PC-3 (cell line): ENCODE data around the gene PAGE2.

DNA sequence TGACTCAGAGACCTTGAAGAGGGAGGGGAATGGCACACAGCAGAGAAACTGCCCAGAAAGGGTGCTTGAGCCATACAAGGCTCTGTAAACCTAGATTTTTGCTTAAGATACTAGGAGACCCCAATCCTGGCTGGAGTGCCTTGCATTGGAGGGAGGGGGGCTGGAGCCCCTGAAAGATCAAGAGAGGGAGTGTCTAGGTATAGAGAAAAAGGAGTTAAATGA lies 1.4 kb downstream of the TSPYL2 start:
- RAMPAGE, long total RNA: no peak

GRCh38 chrX:53279744-53280223 lies 41.4 kb downstream of the IQSEC2 start:
- RAMPAGE, long total RNA: no peak

DNA sequence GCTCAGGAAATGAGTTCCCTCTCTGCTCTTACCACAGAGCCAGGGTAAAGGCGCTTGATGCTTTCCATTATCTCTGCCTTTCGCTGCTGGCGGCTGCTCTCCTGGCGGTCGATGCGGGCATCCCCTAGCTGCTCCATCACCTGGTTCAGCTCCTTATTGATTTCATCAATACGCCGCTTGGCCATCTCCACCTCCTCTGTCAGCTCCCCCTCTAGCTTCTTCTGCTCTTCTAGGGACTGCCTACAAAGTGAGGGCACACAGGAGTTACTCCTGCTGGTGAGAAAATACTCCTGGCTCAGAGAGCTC lies 13.5 kb downstream of the SMC1A start:
- RAMPAGE, long total RNA: no peak

DNA sequence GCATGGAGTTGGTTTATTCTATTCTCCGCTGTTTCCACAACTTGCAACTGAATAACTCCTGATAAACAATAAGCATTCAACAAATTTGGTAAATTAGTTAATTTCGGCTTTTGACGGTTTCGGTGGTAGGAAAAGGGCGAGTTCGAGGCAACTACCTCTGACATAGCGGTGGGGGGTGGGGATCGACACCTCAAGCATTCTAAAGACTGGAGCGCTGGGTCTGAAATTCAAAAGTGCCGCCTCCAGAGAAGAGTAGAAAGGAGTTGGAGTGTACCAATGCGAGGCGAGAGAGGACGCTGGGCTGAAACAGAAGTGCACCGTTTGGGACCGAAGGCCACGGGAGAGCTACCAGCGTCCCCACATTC lies 732 bp downstream of the SMC1A start:
- RAMPAGE, long total RNA: no peak

DNA sequence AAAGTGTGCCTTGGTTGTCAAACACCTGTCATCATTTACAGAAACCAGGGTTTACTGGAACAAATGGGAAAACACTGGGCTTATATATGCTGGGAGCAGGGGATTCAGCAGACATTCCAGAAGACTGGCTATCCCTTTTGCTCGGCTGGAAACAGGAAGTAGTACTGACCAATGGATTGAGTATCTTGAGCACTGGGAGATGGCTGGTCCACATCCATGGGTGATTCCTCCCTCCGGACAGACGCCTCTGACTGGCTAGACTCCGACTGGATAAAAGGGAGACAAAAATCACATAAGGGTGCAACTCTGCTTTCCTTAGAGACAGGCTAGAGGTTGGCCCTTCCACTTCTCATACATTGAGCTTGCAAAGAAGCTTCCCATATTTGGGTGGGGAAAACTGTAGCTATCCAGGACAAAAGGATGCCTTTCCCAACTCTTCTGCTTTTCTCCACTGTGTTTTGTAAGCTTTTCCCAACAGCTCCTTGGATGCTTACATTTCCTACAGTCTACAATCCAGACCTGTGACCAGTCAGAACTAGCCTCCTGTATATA lies 108.2 kb upstream of the HSD17B10 start:
- RAMPAGE, long total RNA: no peak

DNA sequence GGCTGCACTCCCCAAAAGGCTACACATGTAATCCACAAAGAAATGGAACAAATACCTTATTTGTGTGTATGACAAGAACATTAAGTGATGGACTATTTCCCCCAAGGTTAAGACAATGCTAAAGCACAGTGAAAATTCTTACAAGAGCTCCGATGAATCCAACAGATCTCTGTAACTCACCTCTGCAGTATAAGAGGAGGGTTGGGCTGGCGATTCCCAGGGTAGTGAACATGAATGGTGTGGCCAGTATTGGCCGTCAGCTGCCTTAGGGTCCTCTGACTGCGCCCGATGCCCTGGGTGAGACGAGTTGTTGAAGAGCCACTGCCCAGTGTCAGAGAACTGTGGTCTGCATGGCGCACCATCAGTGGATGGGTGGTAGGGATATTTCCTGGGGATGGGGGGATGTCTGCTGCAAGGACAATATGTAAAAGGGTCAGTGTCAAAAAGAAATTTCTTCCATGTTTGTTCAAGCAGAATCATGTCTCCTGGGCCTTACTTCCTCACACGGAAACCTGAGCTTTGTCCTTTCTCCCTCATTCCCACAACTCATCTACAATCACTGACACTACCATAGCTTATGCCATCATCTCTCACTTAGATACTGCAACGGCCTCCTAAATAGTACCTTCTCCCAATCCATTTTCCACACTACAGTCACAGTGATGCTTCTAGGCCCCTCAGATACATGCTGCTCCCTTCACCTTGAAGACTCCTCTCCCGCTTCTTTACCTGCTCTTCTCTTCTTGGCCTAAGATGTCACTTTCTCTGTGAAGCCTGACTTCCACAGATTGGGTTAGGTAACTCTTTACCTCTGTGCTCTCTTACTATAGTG lies 126.1 kb upstream of the HSD17B10 start:
- RAMPAGE, long total RNA: no peak

DNA sequence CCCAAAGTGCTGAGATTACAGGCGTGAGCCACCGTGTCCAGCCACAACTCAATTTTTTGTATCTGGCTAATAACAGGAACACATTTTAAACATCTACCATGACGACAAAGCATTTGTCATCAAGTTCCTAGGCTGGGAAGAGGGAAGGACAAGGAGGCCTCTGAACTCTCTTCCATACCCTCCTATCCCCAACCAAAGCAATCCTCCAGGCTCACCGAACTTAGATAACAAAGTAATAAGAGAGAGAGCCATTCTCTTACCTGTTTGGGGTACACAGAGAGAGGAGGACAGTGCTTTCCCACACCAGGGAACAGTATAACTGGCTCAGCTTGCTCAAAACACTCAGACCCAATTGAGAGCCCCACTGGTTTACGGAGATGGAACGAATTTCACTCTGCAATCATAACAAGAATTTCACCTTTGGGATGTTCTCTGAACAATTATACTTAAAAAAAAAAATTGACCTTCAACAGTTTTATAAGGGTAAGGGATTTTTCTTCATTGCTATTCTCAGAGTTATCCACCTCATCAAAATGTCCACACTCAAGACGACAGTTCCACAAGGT lies 83.3 kb downstream of the HUWE1 start:
- RAMPAGE, long total RNA: no peak

- RAMPAGE, long total RNA: no peak
Measured at GRCh38 chrX:53658810-53659056, 27.8 kb downstream of the HUWE1 start.

GRCh38 chrX:54073116-54073479 lies 28.8 kb upstream of the PHF8 start:
- RAMPAGE, long total RNA: no peak

GRCh38 chrX:54180942-54181839 lies 1.9 kb downstream of the FAM120C start:
- RAMPAGE, long total RNA: no peak

- RAMPAGE, long total RNA: no peak
Measured at GRCh38 chrX:54815148-54815496, 7.6 kb downstream of the MAGED2 start.

DNA sequence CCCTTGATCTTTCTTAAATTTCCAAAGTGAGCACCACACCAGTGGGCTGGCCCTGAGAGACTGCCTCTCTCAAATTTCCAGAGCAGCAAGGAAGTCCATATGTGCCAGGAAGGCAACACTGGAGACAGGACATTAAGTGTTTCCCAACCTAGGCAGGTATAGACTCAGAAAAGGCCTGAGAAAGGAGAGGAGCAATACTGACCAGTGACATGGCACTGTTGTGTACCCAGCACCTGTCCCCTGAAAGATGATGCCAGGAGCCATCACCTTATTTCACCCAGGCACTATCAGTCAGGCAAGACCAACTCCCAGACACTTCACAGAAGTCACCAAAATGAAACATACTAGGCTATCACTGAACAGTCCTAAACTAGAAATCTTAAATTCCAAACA lies 764 bp downstream of the PFKFB1 start:
- RAMPAGE, long total RNA: no peak

DNA sequence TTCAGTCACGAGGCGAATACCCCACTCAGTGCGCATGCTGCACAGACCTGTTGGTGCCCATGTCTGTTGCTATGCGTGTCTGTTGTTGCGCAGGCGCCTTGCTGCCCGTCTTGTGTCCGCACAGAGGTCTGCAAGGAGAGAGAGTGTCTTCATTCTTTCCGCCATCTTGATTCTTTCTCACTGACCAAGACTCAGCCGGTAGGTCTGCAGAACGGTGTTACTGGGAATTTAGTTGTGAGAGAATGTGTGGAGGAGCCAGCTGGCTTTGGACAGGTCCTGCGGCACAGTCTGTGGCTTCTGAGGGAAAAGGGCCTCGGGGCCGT lies at the start of gene PAGE2:
Gene PAGE2, plus strand, starts transcription at position 113 of the 323 bp plus-strand sequence.
- RAMPAGE, long total RNA: no peak

GRCh38 chrX:55452393-55453701 lies 920 bp downstream of the MAGEH1 start:
- RAMPAGE, long total RNA: no peak

DNA sequence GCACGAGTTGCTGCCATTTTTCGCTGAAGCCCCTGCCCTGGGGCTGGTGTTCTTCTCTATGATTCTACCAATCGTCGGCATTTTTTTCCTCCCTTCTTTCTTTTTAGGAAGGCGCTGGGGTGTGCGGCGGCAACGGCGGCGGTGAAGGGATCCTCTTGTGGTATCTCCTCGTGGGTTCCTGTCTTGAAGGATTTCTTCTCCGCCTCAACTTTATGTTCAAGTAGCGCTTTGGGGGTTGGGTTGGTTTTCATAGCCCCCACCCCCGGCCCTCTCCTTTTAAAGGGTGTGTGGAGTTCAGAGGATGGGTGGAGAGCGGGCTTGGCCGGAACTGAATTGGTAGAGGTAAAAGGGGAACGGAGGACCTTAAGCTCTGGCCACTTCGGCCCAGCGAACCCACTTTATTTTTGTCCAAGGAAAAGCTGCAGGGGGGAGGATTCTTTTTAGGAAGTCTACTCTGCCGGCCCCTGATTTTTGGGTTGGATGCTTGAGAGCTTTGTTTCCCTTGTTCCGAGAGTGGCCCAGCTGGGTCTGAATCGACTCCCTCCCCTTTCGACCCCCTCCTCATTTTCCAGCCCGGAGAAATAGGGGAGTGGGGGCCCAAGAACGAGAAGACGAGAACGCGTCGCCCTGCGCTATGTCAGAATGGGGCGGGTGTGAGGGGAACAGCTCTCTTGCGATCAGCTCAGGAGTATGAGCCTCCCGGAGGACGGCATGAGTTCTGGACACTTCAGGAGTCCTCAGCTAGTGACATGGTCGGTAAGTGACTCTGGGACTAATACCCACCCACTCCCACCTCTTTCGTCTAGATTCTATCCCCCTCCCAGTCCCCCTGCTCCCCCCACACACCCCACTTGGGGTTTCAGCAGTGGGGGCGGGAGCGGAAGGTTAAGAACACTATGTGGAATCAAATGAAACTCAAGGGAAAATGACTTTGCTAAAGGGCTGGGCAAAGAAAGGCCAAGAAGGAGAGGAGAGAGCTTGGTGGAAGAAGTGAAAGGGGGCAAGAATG lies 734 bp downstream of the KLF8 start:
- RAMPAGE, long total RNA: no peak

DNA sequence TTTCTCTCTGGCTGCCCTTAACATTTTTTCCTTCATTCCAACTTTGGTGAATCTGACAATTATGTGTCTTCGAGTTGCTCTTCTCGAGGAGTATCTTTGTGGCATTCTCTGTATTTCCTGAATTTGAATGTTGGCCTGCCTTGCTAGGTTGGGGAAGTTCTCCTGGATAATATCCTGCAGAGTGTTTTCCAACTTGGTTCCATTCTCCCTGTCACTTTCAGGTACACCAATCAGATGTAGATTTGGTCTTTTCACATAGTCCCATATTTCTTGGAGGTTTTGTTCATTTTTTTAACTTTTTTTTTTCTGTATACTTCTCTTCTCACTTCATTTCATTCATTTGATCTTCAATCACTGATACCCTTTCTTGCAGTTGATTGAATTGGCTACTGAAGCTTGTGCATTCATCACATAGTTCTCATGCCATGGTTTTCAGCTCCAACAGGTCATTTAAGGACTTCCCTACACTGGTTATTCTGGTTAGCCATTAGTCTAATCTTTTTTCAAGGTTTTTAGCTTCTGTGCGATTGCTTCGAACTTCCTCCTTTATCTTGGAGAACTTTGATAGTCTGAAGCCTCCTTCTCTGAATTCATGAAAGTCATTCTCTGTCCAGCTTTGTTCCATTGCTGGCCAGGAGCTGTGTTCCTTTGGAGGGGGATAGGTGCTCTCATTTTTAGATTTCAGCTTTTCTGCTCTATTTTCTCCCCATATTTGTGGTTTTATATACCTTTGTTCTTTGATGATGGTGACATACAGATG lies 31.8 kb downstream of the SPIN2B start:
- RAMPAGE, long total RNA: no peak

GRCh38 chrX:57607604-57608041 lies 15.8 kb downstream of the ZXDB start:
- RAMPAGE, long total RNA: no peak

DNA sequence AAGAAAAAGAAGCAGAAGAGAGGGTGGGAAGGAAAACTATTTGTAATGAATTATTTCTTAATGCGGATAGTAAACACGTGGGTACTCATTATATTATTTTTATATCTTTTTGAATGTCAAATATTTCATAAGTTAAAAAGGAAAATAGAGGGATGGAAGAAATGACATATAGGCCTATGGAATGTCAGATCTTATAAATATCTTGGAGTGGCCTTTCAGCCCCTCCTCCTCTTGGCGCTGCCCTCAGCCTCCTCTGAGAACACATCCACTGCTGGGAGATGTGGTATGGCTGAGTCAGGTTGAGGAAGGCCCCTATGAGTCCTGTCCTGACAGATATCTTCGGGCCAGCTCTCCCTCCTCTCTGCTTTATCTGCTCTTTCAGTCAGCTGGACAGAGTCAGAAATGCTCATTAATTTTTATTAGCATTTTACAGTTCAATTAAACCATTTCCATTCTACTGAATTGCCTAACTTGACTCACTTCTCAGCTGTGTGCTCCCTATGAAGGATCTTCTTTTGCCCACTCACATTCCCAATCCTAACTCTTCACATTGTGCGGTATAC lies 128.1 kb downstream of the ARHGEF9 start:
- RAMPAGE, long total RNA: no peak

- RAMPAGE, long total RNA: no peak
Measured at GRCh38 chrX:63757838-63758277, 27.2 kb downstream of the ARHGEF9 start.

DNA sequence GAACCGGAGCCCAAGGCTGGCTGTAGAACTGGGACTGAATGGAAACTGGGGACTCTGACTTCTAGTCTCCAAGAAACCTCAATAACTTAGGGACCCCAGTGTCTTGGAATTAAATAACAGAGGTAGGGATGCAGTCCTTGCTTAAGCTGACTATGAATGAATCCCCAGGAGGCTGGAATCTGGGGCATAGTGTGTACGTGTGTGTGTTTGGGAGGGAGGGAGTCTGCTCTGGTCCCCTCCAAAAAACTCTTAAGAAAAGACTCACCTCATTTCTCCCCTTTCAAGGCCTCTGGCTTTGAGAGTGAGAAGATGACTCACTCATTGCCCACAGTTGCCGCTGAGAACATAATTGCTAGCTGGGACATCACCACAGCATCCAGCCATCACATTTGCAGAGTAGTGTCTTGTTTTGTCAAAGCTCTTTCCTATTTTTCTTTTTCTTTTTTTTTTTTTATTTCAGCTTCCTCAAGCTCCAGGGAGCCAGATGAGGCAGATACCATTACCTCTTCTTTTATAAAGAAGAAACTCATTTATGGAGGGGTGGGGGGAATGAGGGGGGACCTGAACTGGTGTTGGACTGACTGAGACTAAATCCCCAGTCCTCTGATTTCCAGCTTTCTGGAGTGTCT lies 61.7 kb upstream of the LAS1L start:
- RAMPAGE, long total RNA: no peak